A673 (cell line): ENCODE measurements around a stretch of chr10.

GRCh38 chr10:30026911-30028258 is 32.0 kb downstream of the JCAD start:
- PRO-cap = no peak

GRCh38 chr10:30182071-30182561 is 122.7 kb upstream of the JCAD start:
- PRO-cap = no peak

DNA sequence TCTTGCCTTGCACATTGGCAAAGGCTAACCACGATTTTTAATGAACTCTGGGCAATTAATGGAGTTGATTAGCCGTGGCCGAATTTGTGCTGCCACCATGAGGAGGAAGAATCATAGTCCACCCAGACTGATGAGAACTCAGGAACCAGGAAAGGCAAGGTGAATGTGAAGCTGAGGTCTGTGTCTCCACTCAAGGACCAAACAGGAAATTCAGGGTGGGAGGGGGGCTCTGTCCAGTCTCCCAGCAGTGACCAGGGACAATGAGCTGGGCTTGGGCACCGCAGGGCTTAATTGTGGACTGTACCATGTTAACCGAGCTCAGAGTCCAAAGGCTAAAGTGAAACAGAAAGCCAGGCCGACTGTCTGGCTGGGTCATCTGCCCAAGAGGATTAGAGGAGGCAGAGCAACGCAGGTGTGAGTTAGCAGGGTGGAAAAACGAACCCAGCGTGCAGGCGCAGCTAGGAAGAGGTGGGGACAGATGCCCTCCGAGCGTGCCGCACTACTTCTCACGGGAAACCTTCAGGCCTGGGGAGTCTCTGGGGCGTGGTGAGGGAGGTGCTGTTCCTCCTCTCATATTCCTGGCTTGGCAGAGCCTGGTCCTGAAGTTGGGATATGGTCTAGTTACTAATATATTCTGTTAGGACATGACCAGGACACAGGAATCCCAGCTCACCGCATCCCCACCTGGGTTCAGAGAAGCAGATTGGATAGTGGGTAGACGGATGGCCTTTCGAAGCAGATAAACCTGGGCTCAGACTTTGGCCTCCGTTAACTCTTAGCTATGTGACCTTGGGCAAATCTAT is 127.2 kb upstream of the JCAD start:
- PRO-cap = no peak

DNA sequence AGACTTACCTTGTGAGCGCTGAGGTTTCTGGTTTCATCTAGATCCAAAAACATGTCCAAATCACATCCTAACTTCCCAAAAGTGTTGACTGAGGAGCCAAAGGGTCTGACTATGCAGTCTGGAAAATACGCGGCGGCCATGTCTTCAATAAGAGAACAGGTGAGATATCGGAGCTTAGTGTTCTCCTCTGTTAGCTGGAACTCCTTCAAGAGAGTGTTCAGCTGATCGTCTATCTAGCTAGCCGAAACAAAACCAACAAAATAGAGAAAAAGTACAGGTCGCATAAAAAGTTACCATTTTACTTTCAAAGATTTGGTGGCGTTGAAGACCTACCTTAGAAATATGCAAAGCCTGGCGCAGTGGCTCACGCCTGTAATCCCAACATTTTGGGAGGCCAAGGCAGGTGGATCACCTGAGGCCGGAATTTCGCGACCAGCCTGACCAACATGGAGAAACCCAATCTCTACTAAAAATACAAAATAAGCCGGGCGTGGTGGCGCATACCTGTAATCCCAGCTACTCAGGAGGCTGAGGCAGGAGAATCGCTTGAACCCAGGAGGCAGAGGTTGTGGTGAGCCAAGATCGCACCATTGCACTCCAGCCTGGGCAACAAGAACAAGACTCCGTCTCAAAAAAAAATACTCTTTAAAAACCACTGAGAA is 12.2 kb downstream of the MTPAP start:
- PRO-cap = no peak

DNA sequence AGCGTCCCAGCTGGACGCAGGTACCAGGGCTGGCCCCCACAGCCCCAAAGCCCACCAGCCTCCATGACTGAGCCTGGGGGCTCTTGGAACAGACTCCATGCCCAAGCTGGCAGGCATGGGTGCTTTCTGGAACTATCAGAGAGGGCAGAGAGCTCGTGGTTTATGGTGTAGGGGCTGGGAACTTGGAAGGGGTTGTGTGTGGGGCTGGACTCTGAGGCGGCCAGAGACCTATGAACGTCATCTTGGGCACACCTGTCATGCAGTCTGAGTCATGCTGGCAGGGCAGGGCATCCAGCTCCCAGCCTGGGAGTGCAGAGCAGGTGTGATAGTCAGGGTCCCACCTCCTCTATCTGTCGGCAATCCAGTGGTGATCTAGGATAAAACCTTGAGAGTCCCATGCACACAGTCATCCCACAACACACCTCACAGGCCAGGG is 8.3 kb upstream of the MTPAP start:
- PRO-cap = no peak

DNA sequence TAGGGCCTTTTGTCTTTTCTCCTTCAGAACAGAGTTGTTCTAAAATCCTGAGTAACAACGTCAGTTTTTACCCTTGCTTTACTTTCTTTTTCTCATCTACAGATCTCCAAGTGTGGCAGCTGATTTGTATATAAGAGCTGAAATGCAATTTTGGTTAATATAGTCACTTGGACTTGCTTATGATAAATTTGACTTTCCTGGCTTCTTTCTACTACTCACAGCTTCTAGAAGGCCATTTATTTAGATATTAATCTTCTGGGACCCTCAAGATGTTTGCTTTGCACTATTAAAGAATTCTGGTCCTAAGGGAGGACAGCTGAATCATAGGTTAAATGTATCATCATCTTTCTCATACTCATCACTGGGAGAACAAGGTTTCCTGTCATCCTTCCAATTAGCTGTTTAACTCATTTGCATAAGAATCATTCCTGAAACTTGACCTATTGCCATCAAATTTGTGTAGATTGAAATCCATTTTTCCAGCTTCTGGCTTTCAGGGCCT is 4.0 kb downstream of the MAP3K8 start:
- PRO-cap = no peak

DNA sequence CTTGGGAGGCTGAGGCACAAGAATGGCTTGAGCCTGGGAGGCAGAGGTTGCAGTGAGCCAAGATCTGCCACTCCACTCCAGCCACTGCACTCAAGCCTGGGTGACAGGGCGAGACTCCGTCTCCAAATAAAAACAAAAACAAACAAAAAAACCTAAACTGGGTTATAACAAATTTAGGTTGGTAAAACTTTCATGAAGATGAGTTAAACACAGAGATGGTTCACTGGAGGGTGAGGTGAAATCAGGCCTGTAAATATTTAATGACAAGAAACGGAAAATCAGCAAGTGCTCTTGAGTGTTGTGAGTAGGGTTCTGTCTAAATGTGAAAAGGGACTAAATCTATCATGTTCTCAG is 11.3 kb downstream of the MAP3K8 start:
- PRO-cap = no peak

GRCh38 chr10:30587360-30587932 is 42.1 kb downstream of the LYZL2 start:
- PRO-cap = no peak

- PRO-cap = no peak
Observed at GRCh38 chr10:30736829-30737414, 107.4 kb upstream of the LYZL2 start.

- PRO-cap = no peak
Observed at GRCh38 chr10:30782688-30783121, 153.2 kb upstream of the LYZL2 start.

DNA sequence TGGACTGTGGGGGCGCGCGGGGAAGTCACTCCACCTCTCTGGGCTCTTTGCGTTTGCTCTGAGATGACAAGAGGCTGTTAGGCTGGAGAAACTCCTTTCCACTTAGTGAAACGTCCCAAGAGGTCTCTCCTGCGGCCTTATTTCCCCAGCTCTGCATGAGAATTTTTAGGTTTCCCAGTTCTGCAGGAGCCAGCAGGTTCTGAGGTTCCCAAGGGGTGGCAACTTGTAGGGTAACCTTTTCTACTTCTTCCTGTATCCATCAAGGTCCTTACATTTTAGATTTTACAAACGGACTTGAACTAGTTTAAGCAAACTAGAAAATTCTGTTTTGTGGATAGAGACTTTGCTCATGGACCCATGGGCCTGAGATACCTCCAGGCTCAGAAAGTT is 156.1 kb upstream of the LYZL2 start:
- PRO-cap = no peak

DNA sequence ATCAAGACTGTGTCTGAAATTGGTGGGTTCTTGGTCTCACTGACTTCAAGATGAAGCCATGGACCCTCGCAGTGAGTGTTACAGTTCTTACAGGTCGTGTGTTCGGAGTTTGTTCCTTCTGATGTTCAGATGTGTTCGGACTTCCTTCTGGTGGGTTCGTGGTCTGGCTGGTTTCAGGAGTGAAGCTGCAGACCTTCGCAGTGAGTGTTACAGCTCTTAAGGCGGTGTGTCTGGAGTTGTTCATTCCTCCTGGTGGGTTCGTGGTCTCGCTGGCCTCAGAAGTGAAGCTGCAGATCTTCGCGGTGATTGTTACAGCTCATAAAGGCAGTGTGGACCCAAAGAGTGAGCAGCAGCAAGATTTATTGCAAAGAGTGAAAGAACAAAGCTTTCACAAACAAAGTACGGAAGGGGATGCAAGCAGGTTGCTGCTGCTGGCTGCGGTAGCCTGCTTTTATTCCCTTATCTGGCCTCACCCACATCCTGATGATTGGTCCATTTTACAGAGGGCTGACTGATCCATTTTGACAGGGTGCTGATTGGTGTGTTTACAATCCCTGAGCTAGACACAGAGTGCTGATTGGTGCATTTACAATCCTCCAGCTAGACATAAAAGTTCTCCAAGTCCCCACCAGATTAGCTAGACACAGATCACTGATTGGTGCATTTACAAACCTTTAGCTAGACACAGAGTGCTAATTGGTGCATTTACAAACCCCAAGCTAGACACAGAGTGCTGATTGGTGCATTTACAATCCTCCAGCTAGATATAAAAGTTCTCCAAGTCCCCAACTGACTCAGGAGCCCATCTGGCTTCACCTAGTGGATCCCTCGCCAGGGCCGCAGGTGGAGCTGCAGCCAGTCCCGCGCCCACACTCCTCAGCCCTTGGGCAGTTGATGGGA is 102.2 kb downstream of the ZNF438 start:
- PRO-cap = no peak

DNA sequence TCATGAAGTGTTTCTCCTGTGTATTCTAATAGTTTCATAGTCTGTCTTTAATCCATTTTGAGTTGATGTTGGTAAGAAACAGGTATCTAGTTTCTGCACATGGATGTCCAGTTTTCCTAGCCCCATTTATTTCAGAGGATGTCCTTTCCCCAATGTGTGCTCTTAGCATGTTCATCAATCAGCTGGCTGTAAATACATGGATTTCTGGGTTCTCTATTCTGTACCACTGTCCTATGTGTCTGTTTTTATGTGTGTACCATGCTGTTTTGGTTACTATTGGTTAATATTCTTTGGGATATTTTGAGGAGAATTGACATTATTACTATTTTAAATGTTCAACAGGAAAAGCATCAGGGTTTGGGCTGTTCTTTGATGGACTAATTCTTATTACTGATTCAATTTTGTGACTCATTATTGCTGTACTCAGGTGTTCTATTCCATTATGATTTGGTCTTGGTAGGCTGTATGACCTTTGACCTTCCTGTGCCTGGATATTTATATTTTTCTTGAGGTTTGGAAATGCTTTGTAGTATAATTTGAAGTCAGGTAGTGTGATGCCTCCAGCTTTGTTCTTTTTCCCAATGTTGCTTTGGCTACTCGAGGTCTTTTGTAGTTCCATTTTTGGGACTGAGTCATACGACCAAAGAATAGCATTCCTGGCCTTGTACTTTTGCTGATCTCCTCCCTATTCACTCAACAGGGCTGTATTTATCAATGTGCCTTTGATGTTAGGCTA is 74.0 kb downstream of the ZNF438 start:
- PRO-cap = no peak

DNA sequence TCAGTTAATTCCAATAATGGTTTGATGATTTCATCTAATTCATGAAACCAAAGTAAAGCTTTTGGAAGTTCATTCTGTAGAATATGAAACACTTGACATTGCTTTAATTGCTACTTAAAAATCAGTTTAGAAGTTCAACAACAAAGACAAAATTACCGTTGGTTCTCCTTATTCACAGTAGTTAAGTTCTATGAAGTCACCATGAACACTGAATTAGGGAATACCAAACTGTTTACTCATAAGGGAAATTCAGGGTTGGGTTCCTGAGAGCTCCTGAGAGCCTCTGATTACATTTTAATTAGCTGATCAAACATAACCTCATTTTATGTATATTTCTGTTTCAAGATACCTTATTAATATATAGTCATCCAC is 46.2 kb downstream of the ZNF438 start:
- PRO-cap = no peak

GRCh38 chr10:31007629-31008171 is 24.0 kb downstream of the ZNF438 start:
- PRO-cap = no peak

GRCh38 chr10:31032178-31032891 is 670 bp upstream of the ZNF438 start:
- PRO-cap = bidirectional peak, plus-strand start at chr10:31032611, minus-strand start at chr10:31032384

DNA sequence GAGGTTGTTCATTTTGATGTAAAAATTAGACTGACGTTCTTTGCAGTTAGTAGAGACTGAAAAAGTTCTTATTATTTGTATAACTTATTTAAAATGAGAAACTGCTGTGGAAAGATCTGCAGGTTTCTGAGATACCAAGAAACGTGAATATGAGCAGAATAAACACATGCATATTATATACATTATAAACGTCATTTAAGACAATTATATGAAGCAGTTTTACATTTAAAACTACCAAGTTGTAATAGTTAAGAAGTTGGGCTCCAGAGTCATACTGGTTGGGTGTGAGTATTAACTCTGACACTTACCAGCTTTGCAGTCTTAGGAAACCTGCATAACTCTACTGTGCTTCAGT is 57.3 kb downstream of the ZEB1 start:
- PRO-cap = no peak

DNA sequence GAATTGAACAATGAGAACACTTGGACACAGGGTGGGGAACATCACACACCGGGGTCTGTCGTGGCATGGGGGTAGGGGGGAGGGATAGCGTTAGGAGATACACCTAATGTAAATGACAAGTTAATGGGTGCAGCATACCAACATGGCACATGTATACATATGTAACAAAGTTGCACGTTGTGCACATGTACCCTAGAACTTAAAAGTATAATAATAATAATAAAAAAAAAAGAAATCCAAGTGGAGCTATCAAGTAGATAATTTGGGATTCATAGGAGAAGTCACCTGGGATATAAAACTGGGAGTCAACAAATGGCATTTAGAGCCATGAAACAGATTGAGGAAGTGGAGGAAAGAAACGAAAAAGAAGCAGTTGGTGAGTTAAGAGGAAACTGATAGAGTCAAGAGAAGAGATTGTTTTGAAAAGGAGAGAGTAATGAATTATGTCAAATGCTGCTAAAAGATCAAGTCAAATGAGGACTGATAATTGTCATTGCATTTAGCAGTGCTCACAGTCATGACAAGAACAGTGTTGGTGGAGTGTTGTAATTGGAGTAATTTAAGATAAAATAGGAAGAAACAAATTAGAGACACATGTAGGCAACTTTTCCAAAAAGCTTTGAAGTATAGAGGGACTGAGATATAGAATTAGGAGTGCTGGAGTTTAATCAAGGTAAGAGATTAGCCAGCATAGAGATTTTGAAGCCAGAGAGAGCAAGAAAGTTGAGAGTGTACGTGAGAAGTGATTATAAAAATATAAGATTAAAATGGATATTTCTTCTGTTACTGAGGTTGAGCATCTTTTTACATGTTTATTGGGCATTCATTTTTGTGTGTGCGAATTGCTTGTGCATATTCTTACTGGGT is 123.6 kb downstream of the ZEB1 start:
- PRO-cap = no peak

DNA sequence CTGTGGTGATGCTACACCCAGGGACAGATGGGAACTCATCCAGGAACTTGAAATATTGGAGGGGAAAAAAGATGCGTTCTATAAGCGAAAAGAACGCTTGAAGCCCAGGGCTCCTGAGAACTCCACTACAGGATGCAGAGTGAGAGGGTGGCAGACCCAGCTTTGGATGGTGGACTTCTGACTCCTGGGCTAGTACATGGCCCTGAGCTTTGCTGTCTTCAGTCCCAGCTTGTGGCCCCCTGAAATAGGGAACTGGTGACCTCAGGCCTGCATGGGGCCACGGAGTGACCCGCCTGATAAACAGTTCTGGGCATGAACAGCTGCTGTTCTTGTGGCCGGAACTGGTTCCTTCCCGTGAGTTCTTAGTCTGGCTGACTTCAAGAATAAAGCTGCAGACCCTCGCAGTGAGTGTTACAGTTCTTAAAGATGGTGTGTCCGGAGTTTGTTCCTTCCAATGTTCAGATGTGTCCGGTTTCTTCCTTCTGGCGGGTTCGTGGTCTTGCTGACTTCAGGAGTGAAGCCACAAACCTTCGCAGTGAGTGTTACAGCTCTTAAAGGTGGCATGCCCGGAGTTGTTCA is 267.7 kb downstream of the ZEB1 start:
- PRO-cap = no peak

- PRO-cap = unidirectional peak, plus-strand start at chr10:31877235
Observed at GRCh38 chr10:31876837-31877496, 51.7 kb downstream of the ARHGAP12 start.